ENCODE measurements around the genes MYH6, IRF9, RABGGTA, CIDEB and CTSG.

DNA sequence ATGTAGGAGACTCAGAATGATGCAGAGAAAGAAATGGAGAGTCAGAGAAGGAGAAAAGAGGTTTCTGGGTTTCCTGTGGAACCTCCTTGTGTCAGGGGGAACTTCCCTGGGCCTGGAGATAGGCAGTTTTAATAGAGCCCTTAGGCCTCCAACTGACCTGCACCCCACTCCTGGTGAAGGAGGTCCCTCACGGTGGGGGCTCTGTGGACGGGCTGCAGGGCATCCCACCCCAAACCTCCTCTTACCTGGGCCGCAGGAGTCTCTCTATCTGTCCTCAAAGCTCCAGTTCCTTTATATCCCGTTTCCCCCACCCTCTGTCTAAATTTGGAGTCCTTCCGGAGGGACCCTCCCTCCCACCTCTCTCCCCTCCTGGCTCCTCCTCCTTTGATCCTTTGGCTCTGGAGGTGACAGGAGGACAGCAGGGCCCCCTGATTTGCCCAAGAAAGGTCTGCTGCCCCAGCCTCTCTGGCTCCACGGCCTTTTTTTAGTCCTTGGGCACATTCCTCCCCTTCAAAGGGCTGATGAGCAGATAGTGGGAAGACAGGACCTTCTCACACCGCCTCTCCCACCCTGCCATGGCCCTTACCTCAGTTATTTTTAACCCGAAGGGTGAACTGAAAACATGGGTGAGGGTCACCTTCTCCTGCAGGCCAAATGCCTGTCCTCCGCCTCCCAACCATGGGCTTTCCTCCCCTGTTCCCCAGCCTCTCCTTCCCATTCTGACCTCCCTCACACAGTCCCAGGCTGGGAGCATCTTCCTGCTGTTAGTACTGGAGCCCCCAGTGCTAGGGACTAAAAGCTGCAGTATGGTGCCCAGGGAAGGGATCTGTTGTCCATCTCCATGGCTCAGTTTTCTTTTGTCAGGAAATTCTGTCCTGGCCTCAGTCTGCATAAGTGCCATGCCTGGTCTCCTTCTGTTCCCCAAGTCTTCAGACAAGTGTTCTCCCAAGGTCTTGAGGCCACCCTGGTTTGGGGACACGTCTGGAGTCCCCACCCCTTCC is at the start of gene MYH6:
Gene MYH6, minus strand, starts transcription at position 266 of the 1,001 bp plus-strand sequence.
- RRBS, result no CpG with 5 or more reads among the region's 10 CpGs

- RRBS, result no CpG with 5 or more reads among the region's 3 CpGs
Measured at GRCh38 chr14:23561433-23561909, 5.4 kb downstream of the THTPA start.

DNA sequence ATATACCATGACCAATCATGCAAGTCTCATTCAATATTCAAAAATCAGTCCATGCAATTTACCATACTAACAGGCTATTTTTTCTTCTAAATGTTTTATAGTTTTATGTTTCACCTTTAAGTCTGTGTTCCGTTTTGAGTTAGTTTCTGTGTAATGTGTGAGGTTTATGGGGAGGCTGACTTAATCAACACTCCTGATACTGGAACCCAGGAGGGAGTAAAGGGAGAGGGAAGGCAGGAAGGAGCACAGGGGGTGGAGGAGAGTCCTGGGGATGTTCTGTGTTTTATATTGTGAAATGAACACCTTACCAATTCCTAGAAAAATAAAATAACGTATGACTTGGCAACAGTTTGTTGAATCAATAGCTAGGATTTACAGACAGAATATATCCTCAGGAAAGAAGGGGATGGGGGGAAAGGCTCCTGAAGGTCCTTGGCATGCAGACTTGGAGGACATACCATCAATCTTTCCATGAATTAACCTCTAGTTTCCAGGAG is 22.2 kb upstream of the DHRS2 start:
- RRBS, result no CpG with 5 or more reads among the region's 2 CpGs

DNA sequence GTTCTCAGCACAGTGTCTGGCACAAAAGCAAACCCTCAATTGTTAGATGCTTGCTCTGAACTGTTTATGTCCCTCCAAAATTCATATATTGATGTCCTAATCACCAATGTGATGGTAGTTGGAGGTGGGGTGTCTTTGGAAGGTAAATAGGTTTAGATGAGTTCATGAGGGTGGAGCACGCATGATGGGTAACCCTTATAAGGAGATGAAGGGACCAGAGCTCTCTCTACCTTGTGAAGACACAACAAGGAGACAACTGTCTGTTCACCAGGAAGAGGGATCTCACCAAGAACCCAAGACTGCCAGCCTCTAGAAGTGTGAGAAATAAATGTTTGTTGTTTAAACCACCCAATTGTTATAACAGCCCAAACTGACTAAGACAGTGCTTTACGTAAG is 26.9 kb downstream of the DHRS2 start:
- RRBS, result no CpG with 5 or more reads among the region's 2 CpGs

DNA sequence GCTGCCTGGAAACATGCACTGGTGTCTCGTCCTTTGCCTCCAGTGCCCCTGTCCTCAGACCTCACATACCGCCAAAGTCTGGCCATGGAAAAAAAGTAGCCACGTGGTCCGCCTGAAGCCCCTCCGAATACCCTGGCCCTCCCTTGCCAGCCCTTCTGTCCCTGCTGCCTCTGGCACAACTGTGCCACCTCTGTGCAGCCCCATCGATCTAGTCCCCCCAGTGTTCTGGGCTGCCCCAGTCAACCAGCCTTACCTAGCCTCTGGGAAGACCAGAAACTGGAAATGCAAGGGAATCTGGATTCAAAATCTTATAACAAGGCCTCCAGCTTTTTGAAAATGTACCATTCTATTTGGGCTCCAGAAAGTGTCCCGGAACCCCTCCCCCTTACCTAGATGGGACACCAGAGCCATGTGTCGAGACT is 391 bp downstream of the DHRS4L2 start:
- RRBS, result no CpG with 5 or more reads among the region's 8 CpGs

GRCh38 chr14:24124229-24124599 is 6.2 kb upstream of the FITM1 start:
- RRBS, result no CpG with 5 or more reads among the region's 7 CpGs

- RRBS, result no CpG with 5 or more reads among the region's 8 CpGs
Measured at GRCh38 chr14:24131740-24132160, 1.3 kb downstream of the FITM1 start.

GRCh38 chr14:24160735-24161885 is at the start of gene IRF9:
IRF9 (plus strand) TSS chr14:24161265.
- RRBS, result no CpG with 5 or more reads among the region's 13 CpGs

DNA sequence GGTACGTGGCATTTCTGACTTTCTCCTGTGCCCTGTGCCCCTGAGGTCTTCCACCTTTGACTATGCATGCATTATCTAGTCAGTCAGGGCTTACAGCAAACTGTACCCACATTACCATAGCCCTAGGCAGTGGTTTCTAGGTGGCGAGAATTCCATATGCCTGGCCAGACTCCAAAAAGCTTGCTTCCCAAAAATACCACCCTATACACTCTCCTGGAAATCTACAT is 3.0 kb downstream of the IRF9 start:
- RRBS, result no CpG with 5 or more reads among the region's 2 CpGs

DNA sequence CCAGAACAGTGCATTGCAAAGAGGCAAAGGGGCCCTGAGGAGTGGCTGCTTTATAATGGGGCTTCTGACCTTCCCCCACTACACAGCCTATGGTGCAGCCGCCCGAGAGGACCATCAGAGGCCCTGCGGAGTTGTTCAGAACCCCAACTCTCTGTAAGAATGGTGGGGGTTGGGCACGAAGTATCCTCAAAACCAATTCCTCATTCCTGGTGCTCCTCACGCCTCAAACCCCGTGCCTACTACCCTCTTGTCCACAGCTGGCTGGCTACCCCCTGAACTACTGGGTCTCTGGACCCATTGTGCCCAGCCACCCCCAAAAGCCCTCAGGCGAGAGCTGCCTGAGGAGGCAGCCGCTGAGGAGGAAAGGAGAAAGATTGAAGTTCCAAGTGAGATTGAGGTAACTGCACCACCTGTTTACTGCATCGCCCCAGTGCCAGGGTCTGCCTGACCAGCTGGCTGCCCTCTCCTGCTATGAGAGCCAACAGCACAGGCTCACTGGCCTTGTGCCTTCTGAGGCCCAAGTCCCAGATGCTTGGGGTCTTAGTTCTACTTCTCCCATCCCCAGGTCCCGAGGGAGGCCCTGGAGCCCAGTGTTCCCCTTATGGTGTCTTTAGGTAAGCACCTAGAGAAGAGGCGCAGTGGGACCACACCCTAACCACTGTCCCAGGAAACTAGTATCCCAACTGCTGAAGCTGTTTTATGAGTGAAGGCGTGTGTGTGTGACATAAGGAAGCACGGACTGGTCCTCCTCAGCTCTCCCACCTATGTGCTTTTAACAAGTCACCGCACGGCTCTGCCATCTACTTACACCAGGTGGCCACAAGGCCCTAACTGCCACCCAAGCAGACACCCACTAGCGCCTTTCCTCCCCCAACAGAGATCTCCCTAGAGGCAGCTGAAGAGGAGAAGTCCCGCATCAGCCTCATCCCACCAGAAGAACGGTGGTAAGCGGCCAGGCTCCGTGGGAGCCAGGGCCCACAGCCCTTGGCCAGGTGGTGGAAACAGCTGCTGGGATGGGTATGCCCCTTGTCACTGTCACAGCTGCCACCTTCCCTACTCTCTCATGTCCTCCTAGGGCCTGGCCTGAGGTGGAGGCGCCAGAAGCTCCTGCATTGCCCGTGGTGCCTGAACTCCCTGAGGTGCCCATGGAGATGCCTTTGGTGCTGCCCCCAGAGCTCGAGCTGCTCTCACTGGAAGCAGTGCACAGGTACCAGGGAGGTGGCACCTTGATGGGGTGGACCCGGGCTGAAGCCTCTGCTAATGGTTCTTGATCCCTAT is 7.1 kb downstream of the REC8 start:
- RRBS, result no CpG with 5 or more reads among the region's 24 CpGs

GRCh38 chr14:24189531-24189936 is 918 bp upstream of the IPO4 start:
- RRBS, result no CpG with 5 or more reads among the region's 8 CpGs

- RRBS, result 3% methylated on average over 20 of the region's 49 CpGs
Measured at GRCh38 chr14:24271404-24272178, at the start of gene RABGGTA. RABGGTA (minus strand) TSS chr14:24271597.

GRCh38 chr14:24307654-24308476 is at the start of gene CIDEB:
CIDEB (minus strand) TSS chr14:24307977.
- RRBS, result no CpG with 5 or more reads among the region's 5 CpGs

DNA sequence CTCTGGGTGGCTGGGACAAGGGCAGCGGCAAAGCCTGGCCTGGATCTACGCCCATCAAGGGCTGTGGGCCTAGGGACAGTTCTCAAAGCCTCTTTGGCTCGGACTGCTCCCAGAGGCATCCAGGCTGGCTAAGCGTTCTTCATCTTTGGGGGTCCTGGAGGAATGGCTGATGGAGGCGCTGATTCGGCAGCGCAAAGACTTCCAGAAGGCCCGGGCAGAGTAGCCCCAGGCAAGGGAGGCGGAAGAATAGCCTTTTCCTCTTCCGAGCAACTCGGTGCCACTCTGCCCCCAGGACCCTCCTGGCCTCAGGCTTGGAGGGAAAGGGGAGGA is 594 bp upstream of the NFATC4 start:
- RRBS, result no CpG with 5 or more reads among the region's 11 CpGs

DNA sequence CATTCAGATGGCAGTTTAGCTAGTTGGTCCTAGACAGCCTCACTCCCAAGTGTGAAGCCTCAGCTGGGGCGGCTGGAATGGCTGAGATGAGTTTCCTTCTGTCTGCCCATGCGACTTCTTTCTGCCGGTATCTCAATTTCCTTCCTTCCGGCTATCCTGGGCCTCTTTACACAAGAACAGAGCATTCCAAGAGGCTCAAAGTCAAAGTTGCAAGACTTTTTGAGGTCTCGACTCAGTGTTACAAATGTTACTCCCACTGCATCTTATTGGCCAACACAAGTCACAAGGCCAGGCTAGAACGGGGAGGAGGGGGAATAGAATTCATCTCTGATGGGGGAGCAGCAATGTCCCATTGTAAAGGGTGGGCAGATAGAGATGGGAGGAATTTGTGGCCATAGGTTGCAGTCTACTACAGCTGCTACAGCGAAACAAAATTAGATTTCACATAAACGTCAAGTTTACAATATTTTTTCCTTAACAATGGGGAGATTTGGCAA is 9.6 kb upstream of the NYNRIN start:
- RRBS, result no CpG with 5 or more reads among the region's 8 CpGs

DNA sequence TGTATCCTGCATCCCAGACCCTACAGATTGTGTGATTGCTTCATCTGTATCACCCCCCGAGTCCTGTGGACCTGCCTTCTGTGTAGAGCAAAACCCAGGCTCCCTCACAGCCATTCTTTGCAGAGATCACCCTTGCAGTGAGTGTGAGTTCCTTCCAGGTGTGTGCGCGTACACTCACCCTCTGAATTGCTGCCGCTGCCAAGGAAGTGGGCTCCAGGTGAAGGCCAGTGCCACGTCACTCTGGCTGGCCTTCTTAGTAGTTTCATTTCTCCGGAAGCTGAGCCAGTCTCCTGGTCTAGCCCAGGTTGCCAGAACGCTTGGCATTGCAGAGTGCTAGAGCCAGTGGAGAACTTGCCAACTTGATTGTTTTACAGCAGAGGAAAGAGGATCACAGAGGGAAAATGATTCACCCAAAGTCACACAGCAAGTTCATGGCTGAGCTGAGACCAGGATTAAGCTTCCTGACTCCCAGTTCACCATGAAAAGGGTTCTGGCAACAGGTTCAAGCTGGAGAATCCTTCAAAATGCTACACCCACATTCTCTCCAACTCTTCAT is 11.0 kb downstream of the CBLN3 start:
- RRBS, result no CpG with 5 or more reads among the region's 7 CpGs

DNA sequence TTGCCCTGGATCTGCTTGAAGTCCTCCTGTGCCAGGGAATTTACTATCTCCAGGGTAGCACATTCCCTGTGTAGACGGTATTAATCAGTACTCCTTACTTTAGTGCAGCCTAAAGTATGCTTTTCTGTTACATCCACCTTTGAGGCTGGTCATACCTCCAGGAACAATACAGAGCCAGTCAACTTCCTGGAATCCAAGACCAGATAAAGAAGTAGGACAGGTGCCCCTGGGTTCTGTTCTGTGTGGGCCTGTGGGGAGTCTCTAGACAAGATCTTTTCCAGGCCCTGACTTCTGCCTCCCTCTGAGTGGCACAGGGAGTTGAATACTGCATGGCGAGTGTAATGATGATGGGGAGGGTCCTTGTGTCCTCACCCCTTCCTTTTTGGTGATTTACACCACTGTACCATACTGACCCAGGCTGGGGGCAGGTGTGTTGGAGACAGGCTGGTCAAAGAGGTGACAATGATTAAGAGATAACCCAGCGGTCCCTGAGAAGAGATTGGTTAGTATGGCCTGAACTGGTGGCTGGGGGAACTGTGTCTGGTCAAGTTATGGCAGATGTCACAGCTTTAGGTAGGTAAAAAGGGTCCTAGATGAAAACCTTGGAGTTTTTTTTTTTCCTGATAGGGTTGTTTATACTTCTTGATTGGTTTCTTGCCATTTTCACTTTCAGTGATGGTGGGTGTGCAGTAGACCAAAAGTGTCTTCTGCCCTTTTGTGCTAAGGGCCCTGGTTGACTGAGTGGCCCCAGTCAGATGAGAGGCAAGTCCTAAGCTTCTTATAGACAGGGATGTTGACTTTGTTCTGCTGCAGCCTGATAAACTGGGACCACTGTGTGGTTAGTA is 3.8 kb downstream of the SDR39U1 start:
- RRBS, result no CpG with 5 or more reads among the region's 3 CpGs

GRCh38 chr14:24439814-24440894 is 2.4 kb downstream of the SDR39U1 start:
- RRBS, result no CpG with 5 or more reads among the region's 20 CpGs

- RRBS, result no CpG with 5 or more reads among the region's 3 CpGs
Measured at GRCh38 chr14:24576172-24576694, at the start of gene CTSG. CTSG (minus strand) TSS chr14:24576250.

GRCh38 chr14:24632317-24632790 is 1.6 kb downstream of the GZMB start:
- RRBS, result no CpG with 5 or more reads among the region's 4 CpGs

All from UCH-1 (cell line).